ENCODE results near the genes DRD1, SIMC1 and ZNF346.

- PRO-cap = unidirectional peak, plus-strand start at chr5:173777575
Measured at GRCh38 chr5:173777346-173777633, 110.9 kb upstream of the CPEB4 start.

GRCh38 chr5:173793643-173794543, 94.3 kb upstream of the CPEB4 start:
- PRO-cap = no peak

- PRO-cap = no peak
Measured at GRCh38 chr5:173826174-173826750, 61.9 kb upstream of the CPEB4 start.

DNA sequence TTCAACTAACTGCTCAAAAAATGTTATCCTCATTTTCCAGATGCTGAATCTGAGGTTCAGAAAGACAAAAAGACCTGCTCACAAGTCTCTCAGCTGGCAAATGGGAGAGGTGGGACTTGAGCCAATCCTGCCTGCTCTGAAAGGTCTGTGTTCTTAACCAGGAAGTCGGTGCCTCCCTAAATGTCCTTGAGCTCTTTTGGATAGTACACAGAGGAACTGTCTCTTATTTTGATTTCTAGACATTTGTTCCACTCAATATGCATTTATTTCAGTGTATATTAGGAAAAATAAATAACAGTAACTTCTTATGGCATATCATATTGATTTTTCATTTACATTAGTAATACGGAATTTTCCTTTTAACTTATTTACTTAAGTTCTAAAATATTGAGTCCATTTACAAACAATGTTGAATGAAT, 9.5 kb upstream of the CPEB4 start:
- PRO-cap = no peak

GRCh38 chr5:173889453-173890490, 1.6 kb downstream of the CPEB4 start:
- PRO-cap = unidirectional peak, minus-strand start at chr5:173889841; bidirectional peak, plus-strand start at chr5:173890447, minus-strand start at chr5:173890422

DNA sequence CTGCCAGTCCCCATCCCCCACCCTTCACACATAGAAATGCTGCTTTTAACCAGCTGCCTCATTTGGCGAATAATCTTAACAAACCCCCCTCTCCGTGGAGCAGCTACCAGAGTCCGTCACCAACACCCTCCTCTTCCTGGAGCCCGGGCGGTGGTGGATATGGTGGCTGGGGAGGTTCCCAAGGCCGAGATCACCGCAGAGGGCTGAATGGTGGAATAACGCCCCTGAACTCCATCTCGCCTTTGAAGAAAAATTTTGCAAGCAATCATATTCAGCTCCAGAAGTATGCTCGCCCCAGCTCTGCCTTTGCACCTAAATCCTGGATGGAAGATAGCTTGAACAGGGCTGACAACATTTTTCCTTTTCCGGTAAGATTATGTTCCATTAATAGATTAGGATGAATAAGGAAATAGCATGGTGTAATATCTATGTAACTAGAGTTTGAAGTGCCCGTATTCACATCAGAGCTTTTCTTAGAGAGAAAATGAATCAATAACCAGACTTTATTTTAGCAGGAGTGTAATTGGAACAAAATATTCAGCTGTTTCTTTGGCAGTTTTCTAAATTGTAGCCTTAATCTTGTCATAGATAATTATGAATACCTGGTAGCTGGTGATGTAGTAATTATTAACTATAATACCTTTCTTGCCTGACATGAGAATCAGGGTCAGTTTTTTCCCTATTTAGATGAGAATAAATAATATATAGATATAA, 2.5 kb downstream of the CPEB4 start:
- PRO-cap = bidirectional peak, plus-strand start at position 437 of the sequence, minus-strand start at position 244 of the sequence

DNA sequence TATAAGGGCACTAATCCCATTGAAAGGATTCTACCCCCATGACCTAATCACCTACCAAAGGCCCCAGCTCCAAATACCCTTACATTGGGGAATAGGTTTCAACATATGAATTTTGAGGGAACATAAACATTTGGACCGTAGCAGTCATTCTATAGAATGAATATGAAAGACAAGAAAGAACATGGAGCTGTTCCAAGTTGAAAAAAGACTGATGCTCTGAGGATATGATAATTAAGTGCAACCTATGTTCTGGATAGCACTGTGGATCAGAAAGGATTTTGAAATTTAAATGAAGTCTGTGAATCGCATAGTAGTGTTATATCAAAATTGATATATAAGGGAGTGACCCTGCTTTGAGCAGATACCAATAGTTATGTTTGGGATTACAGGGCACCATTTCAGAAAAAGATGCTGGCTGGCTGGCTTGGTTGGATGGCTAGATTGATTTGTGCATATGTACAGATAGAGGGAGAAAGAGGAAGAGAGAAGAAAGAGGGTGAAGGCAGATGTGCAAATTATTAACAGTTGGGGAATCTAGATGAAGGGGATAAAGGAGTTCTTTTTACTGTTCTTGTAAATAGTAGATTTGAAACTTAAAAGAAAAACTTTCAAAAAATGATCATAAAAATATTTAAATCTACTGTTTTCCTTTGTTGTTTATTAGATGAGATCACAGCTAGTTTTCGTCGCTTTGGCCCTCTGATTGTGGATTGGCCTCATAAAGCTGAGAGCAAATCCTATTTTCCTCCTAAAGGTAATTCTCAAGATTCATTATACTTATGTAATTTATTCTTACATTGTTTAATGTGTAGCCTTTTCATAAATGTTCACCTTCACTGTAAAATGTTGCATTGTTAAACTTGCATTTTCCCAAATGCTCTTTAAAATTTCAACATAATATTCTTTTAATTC, 39.9 kb upstream of the C5orf47 start:
- PRO-cap = no peak

DNA sequence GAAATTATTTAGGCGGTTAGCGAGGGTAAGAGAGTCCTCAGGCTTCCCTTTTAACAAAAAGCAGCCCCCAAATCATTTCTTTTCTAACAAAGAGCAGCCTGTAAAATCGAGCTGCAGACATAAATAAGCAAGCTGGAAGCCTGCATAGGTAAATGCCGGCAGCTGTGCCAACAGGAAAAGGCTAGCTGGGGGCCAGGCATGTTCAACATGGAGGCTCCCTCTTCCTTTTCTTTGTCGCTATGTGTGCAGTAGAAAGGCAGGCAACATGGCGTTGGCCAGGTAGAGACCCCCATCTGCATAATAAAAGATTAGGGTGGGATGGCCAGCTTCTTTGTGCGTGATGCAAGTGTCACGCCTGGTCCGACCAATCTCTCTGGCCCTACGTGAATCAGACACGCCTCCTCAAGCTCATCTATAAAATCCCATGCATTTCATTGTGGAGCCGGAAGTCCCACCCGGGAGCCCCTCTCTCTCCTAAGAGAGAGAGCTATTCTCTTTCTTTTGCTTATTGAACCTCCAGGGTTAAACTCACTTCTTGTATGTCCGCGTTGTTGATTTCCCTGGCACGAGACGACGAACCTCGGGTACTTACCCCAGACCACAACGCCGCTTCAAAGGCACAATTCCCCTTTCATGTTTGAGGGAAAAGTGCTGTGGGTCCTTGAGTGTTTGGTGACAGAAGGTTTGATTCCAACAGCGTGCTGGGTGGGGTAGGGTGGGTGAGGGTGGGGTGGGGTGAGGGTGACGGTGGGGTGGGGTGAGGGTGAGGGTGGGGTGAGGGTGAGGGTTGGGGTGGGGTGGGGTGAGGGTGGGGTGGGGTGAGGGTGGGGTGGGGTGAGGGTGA, 25.0 kb upstream of the C5orf47 start:
- PRO-cap = bidirectional peak, plus-strand start at position 447 of the sequence, minus-strand start at position 295 of the sequence

DNA sequence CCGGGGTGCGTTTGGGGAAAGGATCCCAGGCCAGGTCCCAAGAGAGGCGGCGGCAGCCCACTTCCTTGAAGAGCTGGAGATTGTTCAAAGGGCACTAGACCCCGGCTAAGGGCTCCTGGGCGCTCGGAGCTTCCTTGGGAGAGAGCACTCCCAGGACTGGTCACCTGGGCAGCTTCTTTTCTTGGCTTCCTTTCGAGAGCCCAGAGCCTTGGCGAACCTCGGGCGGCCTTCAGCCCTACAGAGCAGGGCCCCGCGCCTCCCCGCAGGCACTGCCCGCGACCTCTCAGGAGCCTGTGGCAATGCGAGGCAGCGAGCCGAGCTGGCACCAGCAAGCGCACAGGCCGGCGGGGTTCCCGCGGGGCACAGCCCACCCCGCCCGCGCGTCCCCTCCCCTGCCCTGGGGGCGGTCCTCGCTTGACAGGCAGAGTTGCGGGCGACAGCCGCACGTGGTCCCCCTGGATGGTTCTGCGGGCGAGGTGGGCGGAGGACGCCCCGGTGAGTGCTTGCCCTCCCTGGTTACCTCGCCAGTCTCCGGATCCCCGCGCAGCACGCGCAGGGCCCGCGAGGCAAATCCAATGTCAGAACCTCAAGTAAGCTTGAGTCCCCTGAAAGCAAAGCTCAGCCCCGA, at the start of gene DRD1:
DRD1 (minus strand) TSS at position 338 of the 628 bp plus-strand sequence.
- PRO-cap = no peak

DNA sequence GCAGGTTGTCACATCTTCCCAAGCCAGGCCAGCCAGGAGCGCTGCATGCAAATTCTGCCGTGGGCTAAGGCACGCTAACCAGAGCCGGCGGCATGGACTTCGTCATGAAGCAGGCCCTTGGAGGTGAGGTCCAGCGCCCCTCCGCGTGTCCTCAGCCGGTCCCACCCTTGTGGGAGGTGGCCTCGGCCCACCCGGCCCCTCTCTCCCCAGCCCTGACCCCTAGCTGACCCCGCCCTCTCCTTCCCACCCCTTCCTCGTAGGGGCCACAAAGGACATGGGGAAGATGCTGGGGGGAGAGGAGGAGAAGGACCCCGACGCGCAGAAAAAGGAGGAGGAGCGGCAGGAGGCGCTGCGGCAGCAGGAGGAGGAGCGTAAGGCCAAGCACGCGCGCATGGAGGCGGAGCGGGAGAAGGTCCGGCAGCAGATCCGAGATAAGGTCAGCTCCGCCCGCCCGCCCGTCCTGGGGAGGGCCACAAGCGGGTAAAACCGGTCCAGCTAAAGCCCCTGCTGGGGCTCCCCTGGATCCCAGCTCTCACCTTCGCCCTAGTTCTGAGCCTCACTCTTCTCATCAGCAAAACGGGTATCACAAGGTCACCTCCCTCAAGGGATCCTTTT, 7.4 kb downstream of the CPLX2 start:
- PRO-cap = unidirectional peak, plus-strand start at position 321 of the sequence

DNA sequence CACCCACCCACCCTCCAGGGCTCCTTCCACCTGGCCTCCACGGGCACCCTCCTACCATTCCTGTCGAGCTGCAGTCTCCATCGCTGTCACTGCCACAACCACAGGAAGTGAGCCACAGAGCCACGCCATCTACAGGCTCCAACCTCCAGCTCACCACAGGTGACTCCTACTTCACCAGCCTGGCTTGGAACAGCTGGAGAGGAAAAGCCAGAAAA, 66.3 kb upstream of the THOC3 start:
- PRO-cap = no peak

DNA sequence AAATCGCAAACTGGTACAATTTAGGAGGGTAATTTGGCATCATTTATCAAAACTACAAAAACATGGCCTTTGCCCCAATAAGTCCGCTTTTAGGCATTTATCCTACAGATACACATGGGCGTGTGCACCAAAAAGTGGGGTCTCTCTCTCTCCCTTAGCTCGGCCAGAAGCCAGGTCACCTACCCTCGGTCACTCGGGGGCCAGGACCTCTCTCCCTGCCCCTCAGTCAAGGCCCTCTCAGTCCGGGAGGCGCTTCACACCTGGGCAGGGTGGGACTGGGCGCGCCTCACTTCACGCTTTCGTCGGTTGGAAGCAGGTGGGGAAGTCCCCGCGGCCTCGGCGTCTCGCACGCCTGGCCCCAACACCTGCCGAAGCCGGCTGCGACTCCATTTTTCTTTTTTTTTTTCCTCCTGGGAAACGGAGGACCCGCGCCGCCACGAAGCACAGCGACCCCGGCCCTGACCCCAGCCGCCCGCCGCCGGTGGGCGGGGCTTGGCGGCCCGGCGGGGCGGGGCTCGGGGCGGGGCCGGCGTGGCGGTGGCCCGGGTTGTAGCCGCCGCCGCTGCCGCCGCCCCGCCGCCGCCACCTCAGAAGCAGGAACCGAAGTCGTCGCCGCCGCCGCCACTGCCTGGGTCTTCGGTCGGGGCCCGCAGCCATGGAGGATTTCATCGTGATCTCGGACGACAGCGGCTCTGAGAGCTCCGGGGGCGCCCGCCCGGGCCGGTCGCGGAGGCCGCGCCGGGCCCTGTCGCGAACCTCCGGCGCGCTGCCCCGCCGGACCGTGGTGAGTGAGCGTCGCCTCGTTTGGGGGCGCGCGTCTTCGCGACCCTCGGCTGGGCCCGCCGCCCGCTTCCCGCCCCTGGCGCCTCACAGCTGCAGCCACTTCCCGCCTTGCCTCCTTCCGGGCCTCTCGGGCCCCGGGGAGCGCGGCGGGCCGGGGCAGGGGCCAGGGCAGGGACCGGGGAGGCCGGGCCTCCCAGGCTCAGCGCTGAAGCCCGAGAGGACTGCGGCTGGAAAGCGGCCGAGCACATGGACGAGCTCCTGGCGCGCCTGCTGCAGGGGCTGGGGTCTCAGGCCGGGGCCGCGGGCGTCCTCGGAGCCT, at the start of gene SIMC1:
SIMC1 (plus strand) TSS at position 571 of the 1,102 bp plus-strand sequence.
- PRO-cap = bidirectional peak, plus-strand start at position 521 of the sequence, minus-strand start at position 497 of the sequence

- PRO-cap = no peak
Measured at GRCh38 chr5:176289795-176290768, 51.9 kb downstream of the SIMC1 start.

- PRO-cap = no peak
Measured at GRCh38 chr5:176381448-176381853, 6.9 kb downstream of the NOP16 start.

GRCh38 chr5:176386581-176387070, 1.8 kb downstream of the NOP16 start:
- PRO-cap = no peak

DNA sequence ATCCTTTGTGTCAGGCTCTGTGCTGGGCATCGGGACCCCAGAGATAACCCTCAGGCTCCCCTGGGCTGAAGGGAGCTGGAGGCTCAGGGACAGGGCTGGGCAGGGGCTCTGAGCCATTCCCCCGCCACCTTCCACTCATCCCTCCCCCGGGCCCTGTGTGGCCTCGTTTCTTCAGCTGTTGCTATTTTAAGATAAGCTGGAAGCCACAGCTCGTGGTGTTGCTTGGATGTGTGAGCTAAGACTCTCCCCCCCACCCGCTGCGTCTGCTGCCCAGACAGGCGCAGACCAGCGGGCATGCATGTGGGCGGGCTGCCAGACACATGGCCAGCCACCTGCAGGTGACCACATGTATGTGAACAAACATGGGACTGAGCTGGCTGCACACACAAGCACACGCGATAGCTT, 8.7 kb downstream of the SNCB start:
- PRO-cap = no peak

DNA sequence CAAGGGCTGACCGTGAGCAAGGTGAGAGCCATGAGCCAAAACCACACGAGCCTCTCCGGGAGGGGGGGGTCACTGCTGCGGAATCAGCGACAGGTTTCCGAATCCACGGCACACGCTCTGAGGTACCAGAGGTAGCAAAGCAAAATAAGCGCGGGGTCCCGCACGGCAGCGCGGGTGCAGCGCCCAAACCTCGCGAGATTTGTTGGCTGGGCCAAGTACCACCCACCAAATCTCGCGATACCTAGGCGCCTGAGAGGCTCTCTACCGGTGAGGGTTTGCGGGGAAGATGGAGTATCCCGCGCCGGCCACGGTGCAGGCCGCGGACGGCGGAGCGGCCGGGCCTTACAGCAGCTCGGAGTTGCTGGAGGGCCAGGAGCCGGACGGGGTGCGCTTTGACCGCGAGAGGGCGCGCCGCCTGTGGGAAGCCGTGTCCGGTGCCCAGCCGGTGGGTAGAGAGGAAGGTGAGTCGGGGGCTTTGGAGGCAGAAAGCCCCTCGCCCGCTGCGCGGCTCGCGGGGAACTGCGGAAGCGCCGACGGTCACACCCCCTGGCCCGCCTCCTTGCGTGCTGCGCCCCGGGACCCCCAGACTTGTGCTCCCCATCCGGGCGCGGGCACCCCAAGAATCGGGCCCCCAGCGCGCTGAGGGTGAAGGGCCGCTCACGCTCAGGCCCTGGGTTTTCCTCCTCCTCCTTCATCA, at the start of gene ZNF346:
ZNF346 (plus strand) TSS at position 244 of the 697 bp plus-strand sequence.
- PRO-cap = bidirectional peak, plus-strand start at position 244 of the sequence, minus-strand start at position 119 of the sequence

- PRO-cap = no peak
Measured at GRCh38 chr5:177144052-177144661, 10.6 kb downstream of the NSD1 start.

DNA sequence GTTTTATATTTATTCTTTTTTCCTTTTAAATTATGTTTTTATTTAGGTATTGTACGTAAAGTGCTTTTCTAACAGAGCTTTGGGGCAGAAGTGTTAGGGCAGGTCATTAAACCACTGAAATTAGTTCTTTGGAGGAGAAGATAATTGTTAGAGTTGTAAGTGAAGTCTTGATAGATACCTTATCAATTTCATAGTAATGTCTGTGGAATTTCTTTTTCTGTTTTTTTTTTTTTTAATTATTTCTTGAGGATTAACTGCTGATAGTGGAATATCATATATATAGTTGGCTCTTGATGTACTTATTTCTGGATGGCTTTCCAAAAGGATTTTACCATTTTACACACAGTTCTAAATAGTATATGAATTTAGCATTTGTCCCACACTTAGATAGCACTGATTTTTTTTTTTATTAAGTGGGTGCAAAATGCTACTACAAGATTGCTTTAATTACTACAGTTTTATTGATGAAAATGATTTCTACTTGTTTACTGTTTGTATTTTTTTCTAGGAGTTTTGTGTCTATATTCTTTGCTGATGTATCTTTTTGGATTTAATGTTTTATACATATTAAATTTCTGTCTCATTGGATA, 19.5 kb downstream of the NSD1 start:
- PRO-cap = no peak

DNA sequence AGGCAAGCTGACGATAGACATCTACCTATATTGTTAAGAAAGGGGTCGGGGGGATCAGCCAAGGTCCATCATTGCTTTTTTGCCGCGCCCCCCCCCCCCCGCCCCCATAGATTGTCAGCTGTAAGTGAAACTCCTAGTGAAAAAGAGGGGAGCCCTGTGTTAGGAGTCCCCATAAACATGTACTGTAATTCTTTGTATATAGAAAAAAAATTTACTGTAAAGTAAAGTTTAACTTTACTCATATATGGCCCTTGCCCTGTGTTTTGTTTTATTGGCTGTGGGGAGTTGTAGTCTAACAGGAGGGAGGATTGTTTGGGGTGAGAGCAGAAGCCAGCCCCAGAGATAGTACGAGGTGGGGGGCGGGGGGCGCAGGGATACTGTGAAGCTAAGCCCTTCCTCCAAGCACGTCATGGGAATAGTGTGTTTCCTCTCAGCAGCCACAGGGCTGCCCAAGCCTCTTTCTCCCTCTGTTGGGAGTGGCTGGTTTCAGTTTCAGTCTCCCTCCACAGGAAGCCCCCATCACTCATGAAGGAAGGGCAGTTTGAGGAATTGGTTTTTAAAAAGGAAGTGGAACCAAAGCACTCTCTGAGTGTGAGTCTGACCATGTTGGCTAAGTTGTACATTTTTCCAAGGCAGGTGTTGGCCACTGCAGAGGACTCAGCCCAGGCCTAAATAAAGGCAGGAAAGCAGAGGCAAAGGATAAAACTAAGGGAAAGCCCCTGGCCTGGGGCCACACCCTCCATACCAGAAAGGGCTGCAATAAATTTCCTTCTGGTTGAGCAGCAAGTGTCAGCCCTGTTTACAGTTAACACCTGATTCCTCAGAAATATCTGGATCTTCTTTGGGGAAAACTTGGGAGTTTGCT, 3.3 kb downstream of the RAB24 start:
- PRO-cap = no peak

Data from sciatic nerve (tissue), 1 donor.